Tibial nerve (tissue), 3 donors: Measurements from ENCODE around the gene JAM3.

GRCh38 chr11:129695618-129695935, 120.1 kb upstream of the TMEM45B start:
- PRO-cap, result no peak
- RAMPAGE, long total RNA, 3 experiments, result no peak in any of the 3 experiments

GRCh38 chr11:130071351-130071733, 1.6 kb downstream of the APLP2 start:
- PRO-cap, result no peak
- RAMPAGE, long total RNA, 3 experiments, result no peak in any of the 3 experiments

DNA sequence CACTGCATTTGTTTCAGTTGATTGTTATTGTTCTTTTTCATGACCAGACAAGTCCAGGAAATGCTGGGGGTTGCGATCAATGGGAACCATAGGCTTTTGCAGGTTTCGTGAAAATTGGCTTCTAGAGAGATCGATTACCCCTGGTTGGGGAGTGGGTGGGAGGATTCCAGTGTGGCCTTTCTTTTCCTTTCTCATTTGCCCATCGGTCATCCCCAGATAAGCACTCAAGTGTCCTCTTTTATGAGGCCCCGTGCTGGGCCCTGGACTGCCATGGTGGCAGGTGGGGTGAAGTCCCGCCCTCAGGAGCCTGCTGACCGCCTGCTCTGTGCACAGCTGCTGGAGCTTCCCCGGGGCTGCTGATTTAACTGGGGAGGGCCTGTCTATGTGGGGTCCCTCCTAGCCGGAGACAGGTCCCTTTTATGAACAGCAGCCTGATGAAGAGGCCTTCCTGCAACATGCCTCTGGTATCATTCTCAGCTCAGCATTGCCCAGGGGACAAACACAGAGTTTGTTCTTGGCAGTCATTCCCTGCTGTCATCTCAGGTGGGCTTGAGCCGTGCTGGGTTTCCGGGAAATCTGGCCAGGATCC, 19.8 kb downstream of the ST14 start:
- PRO-cap, result no peak
- RAMPAGE, long total RNA, 3 experiments, result no peak in any of the 3 experiments

- PRO-cap, result no peak
- RAMPAGE, long total RNA, 3 experiments, result no peak in any of the 3 experiments
These were observed 20.4 kb downstream of the ST14 start for GRCh38 chr11:130179848-130180455.

DNA sequence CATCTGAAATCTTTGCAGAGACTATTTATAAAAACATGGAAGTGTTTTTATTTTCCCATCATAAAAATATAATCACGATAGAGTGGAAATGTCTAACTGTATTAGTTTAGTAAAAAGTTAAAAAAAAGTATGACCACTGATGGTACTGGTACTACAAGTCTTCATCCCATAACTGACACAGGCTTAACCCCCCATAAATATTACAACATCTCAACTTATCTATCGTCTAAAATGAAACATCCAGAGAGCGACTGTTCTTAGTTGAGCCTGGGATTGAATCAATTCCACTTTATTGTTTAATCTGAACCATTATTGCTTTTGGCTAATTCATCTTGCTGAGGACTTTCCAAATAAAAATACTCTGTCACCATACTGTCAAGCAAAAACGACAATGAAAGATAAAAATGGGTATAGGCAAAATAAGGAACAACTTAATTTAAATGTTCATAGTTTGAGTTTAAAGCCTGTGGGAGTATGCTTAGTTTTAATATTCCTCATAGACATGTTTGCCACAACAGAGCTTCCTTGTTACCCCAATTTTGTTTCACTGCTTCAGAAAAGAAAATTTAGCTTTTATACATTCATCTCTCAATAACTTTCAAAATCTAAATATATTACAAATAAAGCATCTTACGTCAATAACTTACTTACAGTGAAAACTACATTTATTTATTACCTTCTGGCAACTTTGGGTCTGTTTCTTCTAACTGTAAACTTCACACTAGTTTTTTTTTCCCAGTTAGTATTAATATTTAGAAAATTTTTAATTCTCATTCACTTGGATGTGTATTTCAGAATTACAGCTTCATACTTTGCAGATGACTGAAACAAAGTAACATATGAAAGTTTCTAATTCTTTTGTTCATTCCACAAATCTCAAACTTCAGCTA, 69.8 kb downstream of the ST14 start:
- PRO-cap, result no peak
- RAMPAGE, long total RNA, 3 experiments, result no peak in any of the 3 experiments

DNA sequence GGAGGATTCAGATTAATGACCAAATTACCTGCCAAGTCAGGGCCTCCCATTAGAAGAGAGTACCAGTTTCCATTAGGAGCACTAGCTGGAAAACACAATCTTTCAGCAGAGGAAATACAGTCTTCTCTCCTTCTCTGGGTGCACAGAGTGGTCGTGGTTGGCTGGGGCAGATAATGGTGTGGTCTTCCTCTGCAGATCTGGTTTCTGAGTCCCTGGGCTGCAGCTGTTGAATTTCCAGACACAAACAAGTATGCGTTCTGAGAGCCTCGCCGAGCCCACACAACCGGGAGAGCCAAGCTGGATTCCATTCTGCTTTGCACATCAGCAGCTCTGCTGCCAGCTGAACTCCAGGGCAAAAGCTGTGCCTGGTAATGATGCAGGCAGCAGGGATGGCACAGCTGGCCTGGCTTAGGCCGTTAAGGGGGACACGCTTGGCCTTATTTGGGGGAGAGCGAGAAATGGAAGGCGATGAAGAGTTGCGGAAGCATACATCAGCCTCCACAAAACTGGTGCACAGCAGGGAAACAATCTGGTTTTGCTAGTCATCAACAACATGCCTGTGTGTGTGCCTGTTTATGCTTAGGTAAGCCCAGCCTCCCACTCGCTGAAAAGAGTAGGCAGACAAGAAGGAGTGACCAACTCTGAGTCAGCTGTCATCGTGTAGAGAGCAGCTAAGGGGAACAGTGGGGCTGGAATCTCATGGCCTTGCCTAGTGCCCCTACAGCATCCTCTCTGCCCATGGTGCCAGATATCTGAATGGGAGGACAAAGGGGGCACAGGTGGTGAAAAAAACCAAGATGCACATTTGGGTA, 25.1 kb downstream of the ADAMTS8 start:
- PRO-cap, result unidirectional peak, minus-strand start at position 199 of the sequence
- RAMPAGE, long total RNA, 3 experiments, result no peak in any of the 3 experiments

DNA sequence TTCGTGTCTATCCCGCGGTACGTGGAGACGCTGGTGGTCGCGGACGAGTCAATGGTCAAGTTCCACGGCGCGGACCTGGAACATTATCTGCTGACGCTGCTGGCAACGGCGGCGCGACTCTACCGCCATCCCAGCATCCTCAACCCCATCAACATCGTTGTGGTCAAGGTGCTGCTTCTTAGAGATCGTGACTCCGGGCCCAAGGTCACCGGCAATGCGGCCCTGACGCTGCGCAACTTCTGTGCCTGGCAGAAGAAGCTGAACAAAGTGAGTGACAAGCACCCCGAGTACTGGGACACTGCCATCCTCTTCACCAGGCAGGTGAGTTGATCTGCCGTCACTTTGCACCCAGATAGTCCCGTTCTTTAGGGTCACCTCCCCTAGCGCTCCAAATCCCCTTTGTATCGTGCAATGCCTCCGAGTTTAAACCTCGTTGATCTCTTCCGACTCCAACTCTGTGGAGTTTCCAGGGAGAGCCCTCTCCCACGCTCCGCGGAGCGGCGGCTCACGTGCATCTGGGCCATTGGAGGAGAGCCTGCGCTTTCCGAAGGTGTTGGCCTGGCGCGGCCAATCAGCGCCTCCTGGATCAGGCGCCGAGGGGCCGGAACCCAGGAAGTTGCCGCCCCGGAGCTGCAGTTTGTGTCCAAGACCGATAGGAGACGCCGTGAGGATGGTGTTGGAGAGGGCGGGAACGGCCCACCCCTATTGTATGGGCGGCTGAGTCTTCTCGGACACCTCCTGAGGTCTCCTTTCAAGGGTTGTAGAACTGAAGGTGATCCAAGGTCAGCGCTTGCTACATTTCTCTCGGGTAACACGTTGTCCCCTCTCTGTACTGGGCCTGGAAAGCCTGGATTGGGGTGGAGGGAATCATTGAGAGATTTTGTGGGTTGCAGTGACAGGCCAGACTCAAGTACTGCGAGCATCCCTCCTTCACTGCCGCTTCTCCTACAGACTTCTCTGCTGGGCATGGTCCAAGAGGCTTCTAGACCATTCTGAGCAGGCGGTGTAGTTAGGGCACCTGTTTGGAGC, 1.5 kb downstream of the ADAMTS15 start:
- PRO-cap, result bidirectional peak, plus-strand start at position 667 of the sequence, minus-strand start at position 457 of the sequence
- RAMPAGE, long total RNA, 3 experiments, result no peak in any of the 3 experiments

- PRO-cap, result no peak
- RAMPAGE, long total RNA, 3 experiments, result no peak in any of the 3 experiments
These were observed 9.3 kb downstream of the ADAMTS15 start for GRCh38 chr11:130457736-130458183.

- PRO-cap, result bidirectional peak, plus-strand start at chr11:130601477, minus-strand start at chr11:130601200
- RAMPAGE, long total RNA, 3 experiments, result no peak in any of the 3 experiments
These were observed 152.7 kb downstream of the ADAMTS15 start for GRCh38 chr11:130600955-130601799.

DNA sequence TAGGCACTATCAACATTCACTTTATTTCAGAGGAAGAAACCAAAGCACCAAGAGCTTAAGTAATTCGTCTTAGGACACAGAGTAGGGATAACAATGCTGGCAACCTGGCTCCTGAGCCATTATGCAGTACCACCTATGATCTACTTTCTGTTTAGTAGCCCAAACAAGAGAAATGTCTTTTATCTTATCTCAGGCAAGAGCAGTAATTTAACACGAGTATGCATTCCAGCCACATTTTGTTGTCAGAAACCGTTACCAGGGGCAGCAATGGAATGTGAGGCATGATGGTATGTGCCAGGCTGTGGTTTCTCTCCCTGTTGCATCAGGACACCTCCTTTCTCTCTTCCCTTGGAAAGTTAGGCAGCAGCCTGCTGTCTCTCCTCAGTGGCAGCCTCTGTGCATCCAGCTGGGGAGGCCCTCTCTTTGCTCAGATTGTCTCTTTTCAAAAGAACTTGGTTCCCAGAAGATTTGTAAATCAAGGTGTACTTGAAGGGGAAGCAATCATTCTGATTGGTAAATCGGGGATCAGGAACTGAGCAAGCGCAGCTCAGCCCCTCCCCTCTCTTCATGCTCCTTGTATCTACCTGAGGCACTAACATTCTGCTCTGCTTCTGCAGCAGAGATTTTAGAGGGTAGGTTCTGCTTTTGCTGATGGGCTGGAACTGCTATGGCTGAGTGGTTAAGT, 229.1 kb downstream of the ADAMTS15 start:
- PRO-cap, result no peak
- RAMPAGE, long total RNA, 3 experiments, result no peak in any of the 3 experiments

DNA sequence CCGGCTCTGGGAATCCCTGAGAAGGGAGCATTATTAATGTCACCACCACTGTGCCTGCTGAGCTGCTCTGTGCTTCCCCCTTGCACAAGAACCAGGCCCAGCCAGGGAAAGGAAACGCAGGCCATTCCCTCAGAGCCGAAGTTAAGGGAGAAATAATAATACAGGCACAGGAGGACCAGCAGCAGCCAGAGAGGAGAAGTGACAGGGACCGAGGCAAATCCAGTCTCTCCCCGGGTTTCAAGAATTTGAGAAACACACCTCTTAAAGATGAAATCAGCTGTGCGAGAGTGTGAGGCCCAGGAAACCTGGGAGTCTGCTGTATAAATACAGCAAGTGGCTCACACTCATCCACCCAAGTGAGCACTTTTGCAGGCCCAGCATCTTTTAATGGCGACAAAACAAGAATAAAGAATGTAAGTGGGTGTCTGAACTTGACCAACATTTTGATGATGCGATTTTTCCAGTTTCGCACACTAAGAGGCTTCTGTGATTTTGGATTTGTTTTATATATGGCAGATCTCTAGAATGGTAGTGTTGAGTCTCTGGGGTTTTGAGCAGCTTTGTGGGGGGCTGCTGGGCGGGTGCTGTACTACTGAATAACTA, 539.3 kb downstream of the NTM start:
- PRO-cap, result no peak
- RAMPAGE, long total RNA, 3 experiments, result no peak in any of the 3 experiments

GRCh38 chr11:132357676-132358309, 987.4 kb downstream of the NTM start:
- PRO-cap, result no peak
- RAMPAGE, long total RNA, 3 experiments, result no peak in any of the 3 experiments

- PRO-cap, result bidirectional peak, plus-strand start at chr11:132943839, minus-strand start at chr11:132943773
- RAMPAGE, long total RNA, 3 experiments, result no peak in any of the 3 experiments
These were observed 588.7 kb downstream of the OPCML start for GRCh38 chr11:132943584-132943997.

DNA sequence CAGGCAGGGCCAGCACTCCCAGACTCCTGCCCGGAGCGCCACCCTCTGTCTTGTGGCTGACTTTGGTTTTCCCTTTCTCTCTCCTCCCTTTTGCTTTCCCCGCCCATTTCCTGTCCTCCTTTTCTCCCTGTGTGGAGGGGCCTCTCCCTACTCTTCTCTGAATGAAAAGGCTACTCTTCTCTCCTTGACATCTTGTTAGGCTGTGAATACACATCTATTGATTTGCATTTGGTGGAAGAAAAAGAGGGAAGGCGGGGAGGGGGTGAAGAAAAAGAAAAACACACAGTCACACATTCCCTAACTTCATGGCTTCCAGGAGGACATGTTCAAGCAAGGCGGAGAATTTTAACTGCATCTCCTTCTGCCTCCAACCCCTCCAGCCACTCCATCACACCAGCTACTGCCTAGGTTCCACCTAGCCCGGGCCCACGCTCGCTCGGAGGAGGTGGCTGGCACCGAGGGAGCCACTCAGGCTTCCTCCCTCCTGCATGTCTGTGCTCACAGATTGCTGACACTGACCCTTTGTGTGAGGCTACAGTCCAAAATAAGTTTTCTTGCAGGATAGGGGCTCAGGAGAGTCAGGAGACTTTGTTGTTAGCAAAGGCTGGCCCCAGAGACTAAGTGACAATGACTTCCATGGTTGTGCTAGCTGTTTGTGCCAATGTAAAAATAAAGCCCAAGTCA, 9.3 kb upstream of the OPCML start:
- PRO-cap, result no peak
- RAMPAGE, long total RNA, 3 experiments, result no peak in any of the 3 experiments

- PRO-cap, result no peak
- RAMPAGE, long total RNA, 3 experiments, result no peak in any of the 3 experiments
These were observed 53.3 kb upstream of the JAM3 start for GRCh38 chr11:134015518-134016082.

- PRO-cap, result bidirectional peak, plus-strand start at chr11:134037826, minus-strand start at chr11:134037780
- RAMPAGE, long total RNA, 3 experiments, result no peak in any of the 3 experiments
These were observed 31.2 kb upstream of the JAM3 start for GRCh38 chr11:134037742-134037955.

DNA sequence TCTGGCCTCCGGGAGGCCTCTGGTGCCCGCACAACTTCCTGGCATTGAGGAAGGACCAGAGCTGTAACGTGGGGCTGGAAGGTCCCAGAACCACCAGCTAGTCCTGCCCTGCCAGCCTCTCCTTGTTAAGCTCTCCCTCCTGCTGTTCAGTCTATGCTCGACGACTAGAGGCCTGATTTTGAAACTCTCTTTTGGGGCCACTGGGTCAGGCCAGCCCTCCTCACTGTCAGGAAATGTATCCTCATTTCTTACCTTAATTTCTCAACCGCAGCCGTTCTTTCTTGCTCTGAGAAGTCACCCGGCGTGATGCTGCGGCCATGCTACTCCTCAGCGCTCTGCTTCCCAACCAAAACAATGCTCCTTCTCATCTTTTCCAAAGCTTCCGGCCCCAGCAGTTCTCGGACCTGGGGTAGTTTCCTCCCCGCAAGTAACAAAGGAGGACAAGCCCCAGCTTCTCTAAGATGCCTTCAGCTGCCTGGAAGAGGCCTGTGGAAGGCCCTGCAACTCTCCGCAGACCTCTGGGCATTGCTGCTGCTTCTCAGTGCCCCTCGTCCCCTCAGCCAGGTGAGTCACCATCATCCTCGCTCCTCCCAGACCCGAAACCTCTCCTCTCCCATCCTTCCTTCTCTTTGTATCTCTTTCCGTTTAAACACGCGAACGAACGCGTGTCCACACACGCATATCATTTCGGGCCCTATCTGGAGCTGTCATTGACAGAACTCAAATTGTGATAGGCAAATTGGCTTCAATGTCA, 22.3 kb upstream of the JAM3 start:
- PRO-cap, result no peak
- RAMPAGE, long total RNA, 3 experiments, result no peak in any of the 3 experiments

DNA sequence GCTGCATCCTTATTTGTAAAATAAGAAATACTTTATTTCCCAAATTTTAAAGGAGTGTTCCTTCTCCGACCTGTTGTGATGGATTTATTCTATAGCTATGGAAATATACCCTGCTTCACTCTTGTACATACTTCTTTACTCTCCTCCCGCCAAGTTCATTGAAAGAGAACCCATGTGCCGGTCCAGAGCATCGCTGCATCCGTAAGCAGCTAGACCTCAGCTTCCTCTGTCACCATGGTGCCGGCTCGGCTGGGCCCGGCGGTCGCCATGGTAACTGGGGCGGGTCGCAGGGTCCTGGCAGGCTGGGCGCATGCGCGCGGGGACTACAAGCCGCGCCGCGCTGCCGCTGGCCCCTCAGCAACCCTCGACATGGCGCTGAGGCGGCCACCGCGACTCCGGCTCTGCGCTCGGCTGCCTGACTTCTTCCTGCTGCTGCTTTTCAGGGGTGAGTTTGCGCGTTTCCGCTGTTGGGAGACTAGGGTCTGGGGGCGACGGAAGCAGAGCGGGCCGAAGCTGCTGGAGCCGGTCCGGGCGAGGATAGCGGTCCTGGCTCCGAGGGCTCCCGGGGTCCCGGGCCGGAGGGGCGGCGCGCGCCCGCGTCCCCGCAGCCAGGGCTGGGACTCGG, at the start of gene JAM3:
JAM3 (plus strand) TSS at position 358 of the 625 bp plus-strand sequence.
- PRO-cap, result unidirectional peak, plus-strand start at position 387 of the sequence
- RAMPAGE, long total RNA, 3 experiments, result start-site peak on the plus strand in 3 of 3 experiments, centred at positions 340 to 349 of the sequence, 88 to 225 reads per replicate

DNA sequence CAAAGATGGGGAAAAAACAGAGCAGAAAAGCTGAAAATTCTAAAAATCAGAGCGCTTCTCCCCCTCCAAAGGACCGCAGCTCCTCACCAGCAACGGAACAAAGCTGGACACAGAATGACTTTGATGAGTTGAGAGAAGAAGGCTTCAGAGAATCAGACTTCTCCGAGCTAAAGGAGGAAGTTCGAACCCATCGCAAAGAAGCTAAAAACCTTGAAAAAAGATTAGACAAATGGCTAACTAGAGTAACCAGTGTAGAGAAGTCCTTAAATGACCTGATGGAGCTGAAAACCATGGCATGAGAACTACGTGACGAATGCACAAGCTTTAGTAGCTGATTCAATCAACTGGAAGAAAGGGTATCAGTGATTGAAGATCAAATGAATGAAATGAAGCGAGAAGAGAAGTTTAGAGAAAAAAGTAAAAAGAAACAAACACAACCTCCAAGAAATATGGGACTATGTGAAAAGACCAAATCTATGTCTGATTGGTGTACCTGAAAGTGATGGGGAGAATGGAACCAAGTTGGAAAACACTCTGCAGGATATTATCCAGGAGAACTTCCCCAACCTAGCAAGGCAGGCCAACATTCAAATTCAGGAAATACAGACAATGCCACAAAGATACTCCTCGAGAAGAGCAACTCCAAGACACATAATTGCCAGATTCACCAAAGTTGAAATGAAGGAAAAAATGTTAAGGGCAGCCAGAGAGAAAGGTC, 33.7 kb downstream of the JAM3 start:
- PRO-cap, result no peak
- RAMPAGE, long total RNA, 3 experiments, result no peak in any of the 3 experiments

- PRO-cap, result no peak
- RAMPAGE, long total RNA, 3 experiments, result no peak in any of the 3 experiments
These were observed 51.3 kb downstream of the JAM3 start for GRCh38 chr11:134119997-134120810.